A375 (cell line): ENCODE measurements around a stretch of chr11.

DNA sequence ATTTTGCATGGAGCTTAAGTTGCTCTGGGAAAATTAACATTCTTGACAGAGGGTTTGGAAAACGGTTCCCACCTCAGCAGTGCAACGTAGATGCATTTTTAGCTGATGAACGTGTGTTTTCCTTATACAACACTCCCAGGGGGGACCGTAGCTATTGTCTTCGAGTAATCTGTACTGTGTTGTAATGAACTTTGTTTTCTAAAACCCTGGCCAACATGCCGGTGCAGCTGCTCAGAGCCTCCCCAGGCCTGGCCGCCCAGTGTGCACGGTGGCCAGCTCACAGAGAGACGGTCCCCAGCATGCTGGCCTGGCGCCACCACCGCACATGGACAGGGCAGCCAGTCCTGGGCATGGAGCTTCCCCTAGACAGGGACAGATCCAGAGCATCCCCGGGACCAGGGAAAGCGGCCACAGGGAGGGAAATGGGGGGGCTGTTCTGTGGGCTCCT is 2.1 kb downstream of the TNNT3 start:
- RAMPAGE, long total RNA = no peak

DNA sequence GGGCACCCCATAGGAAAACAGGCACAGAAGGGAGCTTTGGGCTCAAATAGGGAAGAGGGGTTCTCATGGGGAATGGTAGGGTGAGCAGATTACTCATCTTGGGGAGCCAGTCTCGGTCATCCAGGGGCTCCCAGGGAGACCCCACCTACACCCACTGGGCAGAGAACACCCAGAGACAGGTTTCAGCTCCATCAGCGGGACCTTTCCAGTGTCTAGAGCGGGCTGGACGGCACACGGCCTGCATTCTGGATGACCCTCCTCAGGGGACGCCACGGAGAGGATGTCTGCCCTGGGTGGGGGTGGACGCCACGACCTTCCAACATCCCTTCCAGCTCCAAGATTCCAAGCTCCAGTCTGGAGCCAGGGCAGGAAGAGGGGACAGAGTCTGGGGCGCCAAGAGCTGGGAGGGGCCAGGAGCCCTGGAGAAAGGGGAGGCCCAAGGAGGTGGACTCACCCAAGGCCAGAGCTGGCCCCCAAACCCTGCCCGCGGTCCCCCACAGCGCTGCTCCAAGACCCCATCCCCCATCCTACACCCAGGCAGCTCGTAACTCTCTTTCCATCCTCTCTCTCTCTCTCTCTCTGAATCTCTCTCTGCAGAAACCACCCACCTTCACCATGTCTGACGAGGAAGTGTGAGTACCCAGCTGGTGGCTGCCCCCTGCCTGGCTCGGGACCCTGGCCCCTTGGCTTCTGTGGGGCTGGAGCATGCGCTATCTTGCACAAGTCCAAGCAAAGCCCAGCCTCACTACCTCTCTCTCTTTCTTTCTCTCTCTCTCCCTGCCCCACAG is 3.0 kb downstream of the TNNT3 start:
- RAMPAGE, long total RNA = no peak

GRCh38 chr11:1966505-1966899 is 19.4 kb downstream of the MRPL23 start:
- RAMPAGE, long total RNA = no peak

GRCh38 chr11:2130361-2131105 is 8.7 kb downstream of the IGF2 start:
- RAMPAGE, long total RNA = no peak

- RAMPAGE, long total RNA = no peak
Measured at GRCh38 chr11:2212887-2213913, 41.6 kb upstream of the TH start.

DNA sequence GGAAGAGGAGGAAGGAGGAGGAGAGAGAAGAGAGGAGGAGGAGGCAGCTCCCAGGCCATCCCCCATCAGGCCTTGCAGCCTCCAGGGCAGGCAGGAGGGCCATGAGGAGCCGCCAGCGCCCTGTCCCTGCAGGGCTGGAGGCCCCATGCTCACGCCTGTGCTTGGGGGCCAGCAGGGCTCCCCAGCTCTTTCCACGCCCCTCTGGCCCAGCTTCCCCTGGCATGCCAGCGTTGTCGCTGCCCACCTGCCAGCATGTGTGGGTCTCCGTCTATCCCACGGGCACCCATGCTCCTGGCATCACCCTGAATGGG is 5.2 kb downstream of the TSPAN32 start:
- RAMPAGE, long total RNA = no peak

GRCh38 chr11:2384344-2385066 is 7.4 kb downstream of the CD81 start:
- RAMPAGE, long total RNA = no peak

GRCh38 chr11:2393984-2394591 is 6.5 kb upstream of the TSSC4 start:
- RAMPAGE, long total RNA = no peak

DNA sequence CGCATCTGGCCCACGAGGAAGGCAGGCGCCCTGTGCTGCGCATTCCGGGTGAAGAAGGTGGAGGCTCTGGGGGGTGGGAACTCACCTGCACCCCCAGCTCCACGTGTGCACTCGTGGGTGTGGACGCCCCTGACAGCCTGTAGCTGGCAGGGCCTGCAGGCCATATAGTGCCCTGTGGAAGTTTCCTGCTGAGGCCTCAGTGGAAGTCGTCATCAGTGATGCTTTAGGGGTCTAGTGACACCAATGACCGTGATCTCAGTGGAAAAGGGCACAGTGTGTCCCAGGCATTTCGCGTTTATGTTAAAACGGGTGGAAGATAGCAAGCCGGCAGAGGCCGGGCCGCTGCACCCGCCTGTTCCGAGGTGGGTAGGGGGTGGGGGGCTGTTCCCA is 4.4 kb upstream of the TSSC4 start:
- RAMPAGE, long total RNA = no peak

DNA sequence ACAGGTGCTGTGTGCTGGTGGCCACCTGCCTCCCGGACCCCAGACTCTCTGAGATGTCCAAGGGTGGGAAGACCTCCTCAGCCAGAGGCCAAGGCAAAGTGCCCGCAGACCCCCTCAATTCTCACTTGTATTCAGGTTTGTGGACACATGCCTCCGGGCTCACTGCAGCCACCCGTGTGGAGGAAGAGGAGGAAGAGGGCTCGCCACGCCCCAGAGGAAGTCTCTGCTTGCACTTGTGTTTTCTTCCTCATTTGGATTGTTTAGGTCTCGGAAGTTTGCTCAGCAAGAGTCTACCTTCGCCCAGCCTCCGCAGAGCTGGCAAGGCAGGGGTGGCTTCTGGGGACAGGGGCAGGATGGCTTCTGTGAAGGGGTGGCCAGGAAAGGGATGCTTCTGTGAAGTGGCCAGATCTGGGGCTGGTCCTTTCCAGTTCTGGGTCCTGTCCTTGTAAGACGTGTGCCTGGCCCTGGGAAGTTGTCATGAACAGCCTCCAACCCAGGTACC is 2.2 kb downstream of the KCNQ1 start:
- RAMPAGE, long total RNA = no peak

DNA sequence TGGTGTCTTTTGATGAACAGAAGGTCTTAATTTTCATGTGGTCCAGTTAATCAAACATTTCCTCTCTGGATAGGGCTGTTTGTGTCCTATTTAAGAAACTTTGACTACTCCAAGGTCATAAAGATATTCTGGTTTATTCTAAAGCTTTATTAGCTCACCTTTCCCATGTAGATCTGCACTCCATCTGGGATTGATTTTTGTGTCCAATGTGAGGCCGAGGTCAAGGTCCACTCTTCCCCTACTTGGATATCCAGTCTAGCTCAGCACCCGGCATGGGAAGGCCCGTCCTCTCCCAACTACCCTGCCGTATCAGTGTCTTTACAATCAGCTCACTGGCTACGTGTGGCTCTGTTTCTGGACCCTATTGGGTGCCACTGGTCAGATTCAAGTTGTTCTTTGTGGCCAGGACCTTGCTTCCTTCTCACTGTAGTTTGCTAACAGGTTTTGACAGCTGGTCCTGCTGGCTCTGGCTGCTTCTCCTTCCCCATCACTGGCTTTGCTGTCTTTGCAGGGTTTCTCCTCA is 216.7 kb downstream of the CDKN1C start:
- RAMPAGE, long total RNA = no peak

DNA sequence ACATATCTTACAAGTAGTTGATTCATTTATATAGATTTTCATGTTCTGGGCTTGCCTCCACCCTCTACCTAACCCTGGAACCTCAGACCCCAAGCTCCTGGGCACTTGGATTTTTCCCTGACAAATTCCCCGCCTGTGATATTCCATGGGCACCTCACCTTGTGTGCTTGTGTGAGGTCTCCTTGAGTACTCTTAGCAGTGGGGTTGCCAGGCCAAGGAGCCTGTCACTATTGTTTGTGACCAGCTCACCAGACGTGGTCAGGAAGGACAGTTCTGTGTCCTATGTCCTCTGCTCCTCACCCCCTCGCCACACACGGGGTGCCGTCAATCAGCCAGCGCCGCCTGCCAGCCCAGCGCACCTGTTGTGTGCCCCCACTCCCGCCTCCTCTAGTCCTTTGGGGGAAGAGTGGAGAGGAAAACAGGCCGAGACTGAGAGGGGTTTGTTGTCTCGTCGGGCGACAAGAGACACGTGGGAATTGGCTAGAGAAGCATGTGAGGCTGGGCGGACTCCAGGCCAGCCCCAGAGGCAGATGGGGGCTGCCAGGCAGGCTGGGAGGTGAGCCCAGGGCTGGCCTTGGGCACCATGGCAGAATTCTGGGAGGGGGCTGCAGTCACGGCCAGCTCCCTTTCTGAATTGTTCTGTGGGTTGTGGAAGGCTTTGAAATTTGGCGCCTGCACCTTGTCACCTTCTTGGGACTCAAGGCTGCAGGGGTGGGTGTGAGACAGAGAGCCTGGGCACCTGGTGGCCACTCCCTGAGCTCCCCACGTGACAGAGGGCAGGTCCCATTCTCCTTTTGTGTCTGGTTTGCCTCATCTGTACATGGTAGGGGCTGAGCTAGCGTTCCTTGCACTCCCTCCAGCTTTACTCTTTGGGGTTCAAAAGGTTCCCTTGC is 182.8 kb downstream of the CDKN1C start:
- RAMPAGE, long total RNA = no peak

- RAMPAGE, long total RNA = no peak
Measured at GRCh38 chr11:2752844-2753239, 132.7 kb downstream of the CDKN1C start.

- RAMPAGE, long total RNA = no peak
Measured at GRCh38 chr11:2778024-2779166, 107.2 kb downstream of the CDKN1C start.

DNA sequence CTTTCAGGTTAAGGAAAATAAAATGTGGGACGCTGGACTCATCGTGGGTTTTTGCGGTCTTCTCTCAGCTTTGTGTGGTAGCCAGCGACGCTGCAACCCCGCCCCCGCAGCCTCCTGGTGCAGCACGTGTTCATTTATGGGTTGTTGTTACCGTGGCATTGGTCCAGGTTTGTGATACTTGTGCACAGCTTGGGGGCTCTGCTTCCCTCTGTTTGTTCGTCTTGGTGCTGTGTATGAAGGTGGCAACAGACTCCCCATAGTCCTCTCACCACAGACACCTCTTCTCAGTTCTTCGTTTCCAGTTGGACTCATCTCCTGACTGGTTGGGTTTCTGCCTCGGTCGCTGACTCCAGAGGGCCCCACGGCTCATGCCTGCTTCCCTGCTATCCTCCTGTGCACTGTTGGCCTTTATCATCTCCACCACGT is 76.3 kb downstream of the CDKN1C start:
- RAMPAGE, long total RNA = no peak

- RAMPAGE, long total RNA = no peak
Measured at GRCh38 chr11:2868082-2868604, 17.4 kb downstream of the CDKN1C start.

DNA sequence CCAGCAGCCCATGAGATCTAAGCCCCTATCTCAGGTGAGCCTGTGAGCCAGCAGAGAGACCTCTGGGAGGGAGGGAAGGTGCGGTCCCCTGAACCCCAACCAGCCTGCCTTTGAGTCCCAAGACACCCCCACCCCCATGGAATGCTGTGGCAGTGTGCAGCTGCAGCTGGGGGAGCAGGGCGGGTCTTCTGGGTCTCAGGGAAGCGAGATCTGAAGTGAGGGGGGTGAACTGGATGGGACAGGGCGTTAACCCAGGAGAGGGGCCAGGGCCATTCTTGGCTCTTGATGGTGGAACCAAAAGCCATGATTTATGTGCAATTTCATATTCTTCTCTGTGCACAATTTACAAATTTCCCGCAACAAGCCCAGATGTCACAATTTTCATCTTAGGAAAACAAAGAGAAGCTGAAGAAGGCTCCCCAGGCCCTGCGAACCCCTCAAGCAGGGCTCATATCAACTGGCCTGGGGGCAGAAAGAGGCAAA is 1.5 kb upstream of the CDKN1C start:
- RAMPAGE, long total RNA = no peak

GRCh38 chr11:2909257-2909938 is 7.3 kb downstream of the SLC22A18 start:
- RAMPAGE, long total RNA = no peak

GRCh38 chr11:2931578-2932104 is 2.4 kb upstream of the PHLDA2 start:
- RAMPAGE, long total RNA = no peak

- RAMPAGE, long total RNA = no peak
Measured at GRCh38 chr11:2963674-2964024, 28.5 kb downstream of the NAP1L4 start.